Placental epithelial cell (primary cell): ENCODE measurements around a stretch of chr15.

DNA sequence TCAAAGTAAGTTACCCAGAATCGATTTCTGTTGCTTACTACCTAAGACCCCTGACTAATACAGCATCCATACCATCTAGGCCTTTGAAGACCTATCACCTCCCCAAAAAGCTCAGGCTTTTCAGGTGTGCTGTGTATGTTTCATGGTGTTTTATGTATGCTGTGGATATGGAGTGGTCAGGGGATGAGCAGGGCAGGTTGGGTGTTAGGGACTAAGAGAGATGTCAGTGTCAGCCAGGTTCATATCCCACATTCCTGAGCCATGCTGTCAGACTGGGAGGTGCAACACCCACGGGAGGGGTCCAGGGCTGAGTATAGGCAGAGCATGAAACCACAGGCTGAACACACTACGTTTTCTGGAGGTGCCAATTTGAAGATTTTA, 112.5 kb upstream of the PIAS1 start:
- CAGE, long polyA plus RNA: no peak

- CAGE, long polyA plus RNA: no peak
Measured at GRCh38 chr15:68106509-68107055, 52.5 kb downstream of the PIAS1 start.

DNA sequence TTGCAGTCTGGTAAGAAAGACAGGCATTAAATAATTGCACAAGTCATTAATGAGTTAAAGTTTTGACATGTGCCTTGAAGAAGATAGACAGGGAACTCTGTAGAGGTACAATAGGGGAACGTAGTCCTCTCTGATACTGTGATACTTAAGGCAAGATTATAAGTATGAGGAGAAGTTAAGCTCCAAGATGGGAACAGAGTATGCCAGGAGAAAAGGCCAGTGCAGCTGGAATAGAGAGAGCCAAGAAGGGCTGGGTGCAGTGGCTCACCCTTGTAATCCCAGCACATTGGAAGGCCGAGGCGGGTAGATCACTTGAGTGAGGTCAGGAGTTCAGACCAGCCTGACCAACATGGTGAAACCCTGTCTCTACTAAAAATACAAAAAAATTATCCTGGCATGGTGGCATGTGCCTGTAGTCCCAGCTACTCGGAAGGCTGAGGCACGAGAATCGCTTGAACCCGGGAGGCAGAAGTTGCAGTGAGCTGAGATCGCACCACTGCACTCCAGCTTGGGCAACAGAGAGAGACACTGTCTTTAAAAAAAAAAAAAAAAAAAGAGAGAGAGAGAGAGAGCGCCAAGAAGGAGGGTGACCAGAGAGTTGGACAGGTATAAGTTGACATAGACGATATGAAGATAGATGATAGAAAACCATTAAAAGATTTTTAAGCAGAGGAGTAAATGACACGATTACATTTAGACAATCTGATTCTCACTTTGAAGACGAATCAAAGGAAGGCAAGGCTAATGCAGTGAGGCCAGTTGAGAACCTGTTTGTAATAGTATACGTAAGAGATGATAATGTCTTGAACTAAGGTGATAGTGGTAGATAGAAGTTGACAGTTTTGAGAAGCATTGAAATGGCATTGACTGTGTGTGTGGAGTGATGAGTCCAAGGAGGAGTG, 48.7 kb downstream of the CALML4 start:
- CAGE, long polyA plus RNA: no peak

- CAGE, long polyA plus RNA: no peak
Measured at GRCh38 chr15:68162161-68162668, 42.9 kb downstream of the CALML4 start.

DNA sequence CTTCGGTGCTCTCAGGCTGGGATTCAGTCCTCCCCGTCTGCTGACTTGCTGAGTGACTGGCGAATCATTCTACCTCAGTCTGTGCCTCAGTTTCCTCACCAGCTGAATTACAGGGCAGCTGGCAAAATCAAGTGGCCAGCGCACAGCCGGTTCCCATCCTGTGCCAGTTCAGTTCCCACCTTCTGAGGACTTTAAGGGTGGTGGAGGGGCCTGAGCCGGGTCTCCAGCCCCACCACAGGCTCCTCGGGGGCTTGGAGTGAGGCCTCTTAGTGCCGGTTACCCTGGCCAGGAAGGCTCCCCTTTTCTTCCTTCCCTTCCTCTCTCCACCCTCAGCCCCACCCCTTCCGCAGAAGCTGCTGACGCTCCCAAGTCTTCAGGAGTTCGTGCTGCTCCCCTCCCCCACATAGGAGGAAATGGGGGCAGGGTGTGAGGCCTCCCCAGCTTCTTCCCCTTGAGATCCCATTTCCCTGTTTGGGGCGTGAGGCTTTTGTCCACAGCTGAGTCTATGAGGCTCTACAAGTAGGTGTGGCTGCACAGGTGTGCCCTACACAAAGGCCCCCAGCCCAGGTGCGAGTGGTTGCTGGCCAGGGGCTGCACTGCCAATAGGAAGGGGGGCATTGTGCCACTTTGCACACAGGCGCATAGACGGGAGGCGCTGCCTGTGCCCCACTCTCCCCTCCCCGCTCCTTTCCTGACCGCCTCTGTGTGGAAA, 798 bp upstream of the CALML4 start:
- CAGE, long polyA plus RNA: no peak

- CAGE, long polyA plus RNA: no peak
Measured at GRCh38 chr15:68276738-68277030, 861 bp upstream of the FEM1B start.

DNA sequence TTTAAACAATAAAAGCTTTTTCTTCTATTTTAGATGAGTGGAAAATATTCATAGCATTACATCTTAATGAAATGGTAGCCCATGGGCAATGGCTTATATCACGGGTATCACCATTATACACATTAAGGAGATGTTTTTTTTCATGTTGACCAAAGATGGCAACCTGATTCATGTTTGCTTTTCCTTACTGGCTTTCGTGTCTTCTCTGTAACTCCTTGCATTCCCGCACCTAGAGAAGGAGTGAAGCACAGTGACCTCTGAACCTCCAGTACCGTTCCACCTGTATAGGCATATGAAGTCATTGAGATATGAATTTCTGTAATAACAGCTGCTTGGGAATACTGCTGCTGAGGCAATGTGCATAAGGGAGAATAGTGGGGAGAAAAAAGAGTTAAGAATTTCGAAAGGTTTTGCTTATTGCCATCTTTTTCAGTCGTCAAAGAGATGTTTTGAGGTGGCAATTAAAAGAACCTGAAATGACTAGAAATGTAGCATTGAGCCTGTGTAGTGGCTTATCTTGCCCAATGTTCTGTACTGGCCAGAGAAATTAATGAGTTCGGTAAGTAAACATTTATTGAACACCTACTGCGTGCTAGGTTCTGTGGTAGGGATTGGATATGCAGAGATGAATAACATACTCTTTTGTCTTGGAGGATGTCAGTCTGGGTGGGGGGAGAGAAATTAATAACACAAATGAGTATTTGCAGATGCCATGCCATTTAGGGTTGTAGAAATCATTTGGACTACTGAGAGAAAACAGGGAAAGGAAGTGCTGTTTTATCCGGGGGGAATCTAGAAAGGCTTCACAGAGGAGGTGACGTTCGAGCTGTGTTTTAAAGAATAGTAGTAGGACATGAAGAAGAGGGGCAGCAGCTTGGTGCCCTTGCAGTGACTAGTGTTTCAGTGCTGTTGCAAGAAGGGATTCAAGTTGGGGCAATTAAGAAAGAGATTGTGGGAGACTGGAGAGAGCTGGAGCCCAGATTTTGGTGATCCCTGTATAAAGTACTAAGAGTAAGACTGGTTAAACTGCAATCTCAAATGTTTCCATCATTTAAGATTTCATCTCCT, 2.5 kb downstream of the FEM1B start:
- CAGE, long polyA plus RNA: no peak

DNA sequence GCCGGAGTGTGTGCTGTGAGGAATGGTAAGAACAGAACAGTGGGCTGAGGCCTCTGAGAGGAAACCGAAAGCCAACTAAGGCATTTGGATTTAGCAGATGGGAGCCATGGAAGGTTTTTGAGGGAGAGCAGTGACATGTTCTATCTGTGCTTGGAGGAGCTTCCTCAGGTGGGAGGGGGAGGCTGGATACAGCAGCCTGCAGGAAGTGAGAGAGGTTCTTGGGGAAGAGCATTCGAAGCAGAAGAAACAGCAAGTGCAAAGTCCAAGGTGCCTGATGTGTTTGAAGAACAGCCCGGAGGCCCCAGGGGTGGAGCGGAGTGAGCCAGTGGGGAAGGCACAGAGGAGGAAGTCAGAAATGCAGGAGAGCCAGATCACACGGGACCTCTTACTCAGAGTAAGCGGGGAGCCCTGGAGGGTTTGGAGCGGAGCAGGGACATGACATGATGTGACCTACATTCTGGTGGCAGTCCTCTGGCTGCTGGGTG, 10.9 kb downstream of the ITGA11 start:
- CAGE, long polyA plus RNA: no peak

DNA sequence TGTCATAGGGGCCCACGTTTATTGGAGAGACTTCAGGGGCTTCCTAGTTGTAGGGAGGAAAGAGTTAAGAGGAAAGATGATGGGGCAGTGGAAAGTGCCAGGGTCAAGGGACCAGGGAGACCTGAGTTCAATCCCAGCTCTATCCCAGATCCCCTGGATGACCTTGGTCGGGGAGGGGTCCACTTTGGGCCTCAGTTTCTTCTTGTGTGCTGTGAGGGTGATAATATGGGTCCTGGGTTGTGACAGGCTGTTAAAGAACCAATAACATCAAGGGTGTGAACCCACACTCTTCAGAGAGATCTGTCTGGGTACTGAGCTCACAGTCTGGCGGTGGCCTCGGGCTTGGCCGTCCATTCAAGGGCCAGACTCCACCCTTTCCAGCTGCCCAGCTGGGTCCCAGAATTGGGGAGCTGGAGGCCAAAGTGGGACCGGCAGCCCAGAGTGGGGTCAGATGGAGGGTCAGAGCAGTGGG, 1.2 kb downstream of the CORO2B start:
- CAGE, long polyA plus RNA: no peak

DNA sequence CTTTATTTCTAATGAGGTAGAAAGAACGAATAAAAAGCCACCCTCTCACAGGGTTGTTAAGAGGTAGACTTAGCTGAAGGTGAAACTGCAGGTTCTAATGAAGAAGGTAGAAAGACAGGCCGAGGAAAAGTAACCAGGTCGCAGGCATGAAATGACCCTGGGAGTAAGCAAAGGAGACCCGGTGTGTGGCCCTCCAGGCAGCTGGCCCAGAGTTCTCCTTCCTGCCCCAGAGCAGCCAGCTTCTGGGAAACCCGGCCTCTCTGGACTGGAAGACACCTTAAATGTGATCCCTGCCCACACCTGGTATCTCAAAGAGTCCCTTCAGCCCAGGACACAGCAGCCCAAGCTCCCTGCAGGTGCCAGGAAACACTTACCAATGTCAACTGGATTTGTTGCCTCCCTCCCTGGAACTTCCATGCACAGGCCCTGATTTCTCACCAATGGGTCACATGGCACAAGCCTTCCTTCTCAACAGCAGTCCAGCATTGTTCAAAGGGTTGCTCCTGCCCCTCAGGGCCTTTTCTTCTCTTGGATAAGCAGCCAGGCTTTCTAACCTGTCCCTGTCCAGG, 31.7 kb downstream of the ANP32A start:
- CAGE, long polyA plus RNA: no peak

- CAGE, long polyA plus RNA: no peak
Measured at GRCh38 chr15:68791279-68792204, 29.2 kb downstream of the ANP32A start.

GRCh38 chr15:69181349-69182151, 21.1 kb downstream of the GLCE start:
- CAGE, long polyA plus RNA: no peak

DNA sequence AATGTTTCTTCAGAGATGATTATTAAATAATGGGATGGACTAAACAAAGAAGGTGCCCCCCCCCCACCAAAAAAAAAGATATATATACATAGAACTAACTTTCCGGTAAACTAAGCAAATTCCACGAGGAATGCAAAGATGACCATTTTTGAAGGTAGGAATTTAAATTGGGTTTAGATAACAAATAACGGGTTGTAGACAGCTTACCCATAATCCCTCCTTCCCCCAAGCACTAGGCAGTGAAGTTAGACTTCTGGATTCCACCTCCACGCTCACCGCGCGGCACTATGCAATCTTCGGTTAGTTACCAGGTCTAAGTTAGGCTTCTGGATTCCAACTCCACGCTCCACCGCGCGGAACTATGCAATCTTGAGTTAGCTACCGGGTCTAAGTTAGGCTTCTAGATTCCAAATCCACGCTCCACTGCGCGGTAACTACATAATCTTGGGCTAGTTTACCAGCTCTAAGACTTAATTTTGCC, 805 bp upstream of the RPLP1 start:
- CAGE, long polyA plus RNA: no peak

- CAGE, long polyA plus RNA: no peak
Measured at GRCh38 chr15:69453262-69454067, 847 bp downstream of the RPLP1 start.

GRCh38 chr15:69467589-69468150, 15.1 kb downstream of the RPLP1 start:
- CAGE, long polyA plus RNA: no peak

DNA sequence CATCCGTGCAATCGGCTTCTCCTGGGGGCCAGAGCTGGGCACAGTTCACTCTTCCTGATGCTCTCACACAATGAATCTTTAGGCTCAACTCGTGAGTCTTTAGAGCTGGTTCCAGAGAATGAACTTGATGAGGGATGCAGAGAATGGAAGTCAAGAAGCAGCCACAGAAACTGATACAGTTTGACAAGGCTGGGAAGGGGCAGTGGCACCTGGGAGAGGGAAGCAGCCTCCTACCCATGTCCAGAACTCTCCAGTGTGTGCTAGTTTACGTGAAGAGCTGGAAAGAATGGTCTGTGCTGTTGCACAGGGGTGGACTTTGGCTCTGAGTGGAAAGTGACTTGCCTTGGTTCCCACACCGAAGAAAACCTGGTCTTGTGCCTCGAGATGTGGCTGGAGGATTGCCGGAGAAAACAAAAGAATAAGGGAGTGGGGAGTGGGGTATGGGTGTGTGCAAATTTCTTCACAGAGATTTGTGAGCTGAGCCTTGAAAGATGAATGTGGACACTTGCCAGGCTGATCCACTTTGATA, 38.0 kb downstream of the RPLP1 start:
- CAGE, long polyA plus RNA: no peak

DNA sequence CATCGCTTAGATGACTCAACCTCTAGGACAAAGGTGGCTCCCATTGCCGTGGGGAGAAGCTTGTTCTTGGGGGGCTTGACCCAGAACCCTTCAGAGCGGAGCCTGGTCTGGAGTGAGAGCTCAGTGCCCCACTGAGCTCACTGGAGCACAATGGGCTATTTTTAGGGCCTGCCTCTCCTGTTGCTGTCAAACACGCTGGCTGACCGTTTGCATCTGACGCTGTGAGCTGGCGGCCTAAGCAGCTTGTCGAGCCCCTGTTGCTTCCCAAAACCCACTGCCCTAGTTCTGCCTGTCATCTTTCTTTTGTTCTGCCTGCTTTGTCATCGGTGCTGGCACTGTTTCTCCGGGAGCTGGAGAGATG, 47.2 kb downstream of the RPLP1 start:
- CAGE, long polyA plus RNA: no peak

DNA sequence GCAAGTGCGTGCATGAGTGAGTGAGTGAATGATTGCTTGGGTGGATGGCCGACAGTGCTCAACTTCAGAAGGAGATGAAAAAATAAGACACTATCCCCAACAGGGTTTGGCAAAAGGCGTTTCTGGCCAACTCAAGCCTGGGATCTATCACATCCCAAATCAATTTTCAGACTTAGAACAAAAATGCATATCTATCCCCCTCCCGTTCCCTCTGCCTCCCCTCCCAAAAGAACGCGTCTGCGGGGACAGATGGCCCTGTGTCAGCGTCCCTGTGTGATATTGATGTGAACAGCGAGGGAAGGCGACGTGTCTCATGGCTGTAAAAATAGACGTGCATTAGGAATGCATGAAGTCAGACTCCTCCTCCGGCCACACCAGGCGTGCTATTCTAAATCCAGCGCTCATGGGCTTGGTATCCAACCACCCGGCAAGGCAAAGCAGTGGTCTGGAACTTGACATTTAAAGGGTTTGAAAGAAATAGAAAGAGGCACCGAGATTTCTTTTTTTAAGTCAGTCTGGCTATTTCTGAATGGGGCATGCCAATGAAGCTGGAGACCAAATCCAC, 96.1 kb downstream of the RPLP1 start:
- CAGE, long polyA plus RNA: no peak

- CAGE, long polyA plus RNA: no peak
Measured at GRCh38 chr15:69562580-69563841, 110.4 kb downstream of the RPLP1 start.

DNA sequence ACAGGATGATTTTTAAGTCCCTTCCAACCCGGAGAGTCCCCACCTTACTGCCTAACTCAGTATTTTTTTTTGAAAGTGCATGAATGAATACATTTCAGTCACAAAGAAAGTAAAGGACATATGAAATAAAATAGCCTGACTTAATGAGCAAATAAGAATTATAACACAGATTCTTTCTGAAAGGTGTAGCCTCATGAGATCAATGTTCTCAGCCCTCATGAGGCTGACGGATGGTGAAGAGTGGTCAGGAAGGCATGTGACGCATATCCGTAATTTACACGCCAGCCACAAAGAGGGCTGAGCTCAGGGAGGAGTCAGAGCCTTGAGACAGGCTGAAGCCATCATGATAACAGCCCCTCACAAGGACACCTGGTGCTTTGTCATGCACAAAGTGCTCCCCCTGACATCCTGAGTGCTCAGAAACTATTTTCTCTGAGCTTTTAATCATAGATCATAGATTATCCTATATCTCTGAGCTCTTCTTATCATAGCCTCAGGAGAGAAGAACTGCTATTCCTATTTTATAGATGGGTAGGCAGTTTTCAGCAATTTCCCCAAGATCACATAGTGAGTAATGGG, 266.9 kb downstream of the RPLP1 start:
- CAGE, long polyA plus RNA: no peak